MCF 10A (cell line): ENCODE data around the gene TPCN1.

- PRO-cap: no peak
- RRBS: no CpG with 5 or more reads among the region's 8 CpGs
Measured at GRCh38 chr12:113158106-113158632, 8.6 kb downstream of the CFAP73 start.

GRCh38 chr12:113221209-113221764 is at the start of gene TPCN1:
TPCN1 (plus strand) TSS chr12:113221464.
- PRO-cap: bidirectional peak, plus-strand start at chr12:113221489, minus-strand start at chr12:113221003
- RRBS: no CpG with 5 or more reads among the region's 55 CpGs

GRCh38 chr12:113222471-113222894 is 1.2 kb downstream of the TPCN1 start:
- PRO-cap: no peak
- RRBS: no CpG with 5 or more reads among the region's 5 CpGs

- PRO-cap: no peak
- RRBS: 95% methylated on average over 5 of the region's 17 CpGs
Measured at GRCh38 chr12:113332663-113333327, 2.1 kb downstream of the SLC8B1 start.

GRCh38 chr12:113356682-113357109 is 1.7 kb upstream of the PLBD2 start:
- PRO-cap: no peak
- RRBS: no CpG with 5 or more reads among the region's 5 CpGs

- PRO-cap: no peak
- RRBS: no CpG with 5 or more reads among the region's 7 CpGs
Measured at GRCh38 chr12:113360090-113360474, 1.7 kb downstream of the PLBD2 start.

DNA sequence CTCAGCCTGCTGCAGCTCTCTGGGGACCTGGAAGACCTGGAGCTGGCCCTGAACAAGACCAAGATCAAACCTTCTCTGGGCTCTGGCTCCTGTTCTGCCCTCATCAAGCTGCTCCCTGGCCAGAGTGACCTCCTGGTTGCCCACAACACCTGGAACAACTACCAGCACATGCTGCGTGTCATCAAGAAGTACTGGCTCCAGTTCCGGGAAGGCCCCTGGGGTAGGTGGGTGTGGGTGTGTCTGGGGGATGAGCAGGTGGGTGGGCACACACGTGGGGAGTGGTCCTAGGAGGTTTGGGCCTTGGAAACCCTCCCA is 16.4 kb downstream of the PLBD2 start:
- PRO-cap: no peak
- RRBS: no CpG with 5 or more reads among the region's 3 CpGs

GRCh38 chr12:113467821-113468435 is 3.7 kb downstream of the LHX5 start:
- PRO-cap: no peak
- RRBS: 15% methylated on average over 5 of the region's 54 CpGs

GRCh38 chr12:113617017-113617503 is 145.4 kb upstream of the LHX5 start:
- PRO-cap: no peak

DNA sequence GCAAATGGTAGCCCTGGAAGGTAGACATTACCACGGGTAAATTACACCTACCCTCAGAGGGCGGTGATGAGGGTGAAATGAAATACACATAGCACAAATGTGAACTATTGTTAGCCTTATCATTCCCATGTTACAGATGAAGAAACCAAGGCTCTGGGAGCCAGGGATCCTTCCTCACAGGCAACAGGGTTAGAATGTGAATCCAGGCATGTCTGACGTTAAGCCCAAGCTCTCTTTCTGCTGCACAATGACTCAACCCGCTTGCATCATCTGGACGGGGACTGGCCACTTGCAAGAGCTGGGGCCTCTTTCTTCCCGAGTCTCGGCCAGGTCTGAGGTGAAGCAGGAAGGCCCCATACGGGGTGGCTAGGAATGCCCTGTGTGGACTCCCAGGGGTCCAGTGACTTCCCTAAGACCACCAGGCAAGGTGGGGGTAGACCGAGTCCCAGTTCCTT is 105.2 kb downstream of the RBM19 start:
- PRO-cap: bidirectional peak, plus-strand start at position 315 of the sequence, minus-strand start at position 196 of the sequence
- RRBS: no CpG with 5 or more reads among the region's 9 CpGs

DNA sequence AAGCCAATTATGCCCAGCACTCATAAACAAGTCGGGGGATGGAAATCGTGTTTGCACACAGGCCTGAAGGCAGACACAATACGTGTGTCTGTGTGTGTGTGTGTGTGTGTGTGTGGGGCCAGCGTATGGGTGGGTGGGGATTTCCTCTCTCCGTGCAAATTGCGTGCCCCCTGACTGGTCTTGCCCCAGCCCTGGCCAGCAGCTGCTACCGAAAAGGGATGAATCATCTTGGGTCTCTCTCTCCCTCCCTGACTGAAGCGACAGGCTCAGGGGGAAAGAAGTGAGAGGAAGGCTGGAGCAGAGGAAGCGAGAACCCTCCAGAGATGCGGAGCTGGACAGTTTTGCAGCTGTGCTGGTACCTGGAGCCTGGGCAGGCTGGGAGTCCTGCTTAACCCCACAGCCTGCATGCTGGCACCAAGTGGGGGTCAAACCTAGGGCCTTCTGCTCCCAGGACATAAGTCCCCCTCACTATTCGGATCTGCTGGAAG is 103.0 kb downstream of the RBM19 start:
- PRO-cap: no peak
- RRBS: no CpG with 5 or more reads among the region's 11 CpGs

- PRO-cap: no peak
- RRBS: no CpG with 5 or more reads among the region's 35 CpGs
Measured at GRCh38 chr12:113899526-113900620, 66.3 kb downstream of the RBM19 start.

DNA sequence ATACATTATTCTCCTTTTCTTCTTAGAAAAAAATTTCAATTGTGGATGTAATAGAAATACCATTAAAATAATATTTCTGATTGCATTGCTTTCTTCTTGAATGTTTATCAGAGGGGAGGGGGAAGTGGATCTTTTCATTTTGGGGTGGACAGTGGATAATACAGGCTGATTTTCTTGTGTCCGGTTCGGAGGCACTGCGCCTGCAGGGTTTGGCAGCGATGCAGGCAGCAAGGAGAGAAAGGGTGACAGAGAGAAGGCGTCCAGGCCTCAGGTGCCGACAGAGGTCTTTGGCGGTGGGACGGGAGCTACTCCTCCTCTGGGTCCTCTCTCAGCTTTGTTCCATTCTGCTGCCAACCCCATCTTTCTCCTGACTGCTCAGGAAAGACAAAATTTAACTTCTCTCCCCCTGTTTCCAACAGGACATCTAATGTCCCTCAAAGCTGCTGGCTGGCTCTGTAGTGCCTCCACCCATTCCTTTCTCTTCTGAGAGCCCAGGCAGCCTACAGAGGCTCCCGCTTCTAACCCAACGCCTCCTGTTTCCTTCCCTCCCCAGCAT is 6.9 kb upstream of the TBX5 start:
- PRO-cap: no peak
- RRBS: no CpG with 5 or more reads among the region's 10 CpGs

GRCh38 chr12:114666610-114667431 is 17.2 kb downstream of the TBX3 start:
- PRO-cap: no peak
- RRBS: 76% methylated on average over 4 of the region's 38 CpGs

- PRO-cap: no peak
- RRBS: no CpG with 5 or more reads among the region's 22 CpGs
Measured at GRCh38 chr12:114674695-114675253, 9.2 kb downstream of the TBX3 start.

DNA sequence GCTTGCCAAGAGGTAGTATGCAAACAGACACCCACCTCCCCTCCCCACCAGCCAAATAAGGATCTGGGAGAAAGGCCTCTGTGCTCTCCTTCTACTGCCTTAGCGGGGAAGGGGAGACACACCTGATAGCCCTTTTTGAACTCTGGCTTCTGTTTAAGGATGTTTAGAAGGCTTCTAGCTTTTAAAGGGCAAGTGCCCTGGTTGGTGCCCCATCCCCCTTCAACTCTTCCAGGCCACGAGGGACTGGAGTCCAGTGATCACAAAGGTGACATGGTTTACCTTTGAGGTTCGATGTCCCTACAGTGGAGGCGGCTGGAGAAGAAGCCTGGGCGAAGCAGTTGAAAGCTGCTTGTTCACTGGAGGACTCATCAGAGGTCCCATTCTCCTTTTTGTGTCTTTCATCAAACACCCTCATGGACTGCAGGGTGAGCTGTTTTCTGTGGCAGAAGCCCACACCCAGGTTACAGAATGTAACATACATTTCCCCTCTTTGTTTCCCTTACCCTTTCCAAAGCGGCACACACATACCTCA is 7.9 kb downstream of the TBX3 start:
- PRO-cap: no peak
- RRBS: no CpG with 5 or more reads among the region's 6 CpGs

DNA sequence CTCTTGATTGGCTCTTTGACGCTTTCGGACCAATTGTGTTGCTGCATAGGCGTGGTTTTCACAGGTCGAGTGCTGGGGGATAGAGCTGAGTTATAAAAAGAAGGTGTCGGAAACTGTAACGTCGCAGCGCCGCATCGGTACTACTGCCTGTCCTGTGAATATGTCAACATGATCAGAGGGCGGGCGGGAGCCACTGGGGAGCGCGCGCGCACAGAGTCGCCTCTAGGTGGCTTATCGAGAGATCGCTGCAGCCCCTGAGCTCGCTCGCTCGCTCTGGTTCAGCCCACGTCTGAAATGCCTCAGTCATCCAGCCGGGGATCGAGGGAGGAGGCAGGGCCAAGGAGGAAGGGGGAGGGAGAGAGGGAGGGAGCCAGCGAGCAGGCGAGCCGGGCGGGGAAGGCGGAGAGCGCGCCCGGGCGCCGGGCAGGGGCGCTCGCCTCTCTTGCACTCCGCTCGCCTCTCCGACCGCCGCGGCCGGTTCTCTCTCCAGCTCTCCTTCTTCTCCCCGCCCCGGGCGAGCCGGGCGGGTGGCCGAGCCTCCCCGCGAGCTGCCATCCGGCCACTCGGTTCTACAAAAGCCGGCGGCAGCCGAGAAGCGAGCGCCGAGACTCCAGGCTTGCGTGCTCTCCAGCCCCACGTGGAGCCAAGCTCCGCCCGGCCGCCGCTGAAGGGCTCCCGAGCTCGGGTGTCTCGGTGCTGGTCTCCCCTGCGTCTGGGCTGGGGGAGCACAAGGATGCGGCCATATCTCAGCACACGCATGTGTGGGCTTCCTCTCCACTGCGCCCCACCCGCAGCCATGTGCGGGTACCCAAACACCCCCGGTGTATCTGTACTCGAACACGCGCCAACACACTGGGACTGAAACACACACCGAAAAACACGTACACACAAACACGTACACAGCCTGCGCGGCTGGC is 513 bp upstream of the TBX3 start:
- PRO-cap: bidirectional peak, plus-strand start at position 124 of the sequence, minus-strand start outside the sequence; bidirectional peak, plus-strand start at position 396 of the sequence, minus-strand start at position 275 of the sequence
- RRBS: under 1% methylated on average over 22 of the region's 84 CpGs

DNA sequence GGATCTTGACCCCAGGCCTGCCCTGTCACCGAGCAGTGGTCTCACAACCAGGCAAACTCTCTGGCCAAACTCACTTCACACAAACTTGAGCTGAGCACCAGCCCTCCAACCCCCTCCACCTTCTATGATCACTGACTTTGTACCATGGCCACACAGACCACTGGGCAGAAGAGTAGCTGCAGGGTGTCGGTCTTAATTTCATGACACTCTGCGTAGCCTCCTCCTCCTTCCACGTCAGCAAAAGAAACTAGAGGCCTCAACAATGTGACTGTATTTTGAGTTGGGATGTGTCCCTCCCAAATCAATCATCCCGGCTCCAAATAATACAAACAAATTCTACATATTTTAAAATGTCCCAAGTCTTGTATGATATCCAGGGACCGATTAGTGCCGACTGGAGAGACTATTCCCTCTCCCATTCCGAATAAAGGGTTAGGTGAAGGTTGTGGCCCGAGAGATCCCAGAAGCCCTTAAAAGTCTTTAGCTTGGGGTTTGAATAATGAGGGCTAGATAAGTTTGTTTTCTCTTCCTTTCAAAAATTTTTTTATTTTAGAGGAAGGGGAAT is 7.4 kb upstream of the TBX3 start:
- PRO-cap: no peak
- RRBS: no CpG with 5 or more reads among the region's 9 CpGs

GRCh38 chr12:114694363-114695275 is 10.6 kb upstream of the TBX3 start:
- PRO-cap: no peak
- RRBS: no CpG with 5 or more reads among the region's 12 CpGs

GRCh38 chr12:114736496-114737078 is 52.6 kb upstream of the TBX3 start:
- PRO-cap: no peak
- RRBS: 57% methylated on average over 13 of the region's 36 CpGs